ENCODE measurements around the genes RPL6, PTPN11 and TBX5.

DNA sequence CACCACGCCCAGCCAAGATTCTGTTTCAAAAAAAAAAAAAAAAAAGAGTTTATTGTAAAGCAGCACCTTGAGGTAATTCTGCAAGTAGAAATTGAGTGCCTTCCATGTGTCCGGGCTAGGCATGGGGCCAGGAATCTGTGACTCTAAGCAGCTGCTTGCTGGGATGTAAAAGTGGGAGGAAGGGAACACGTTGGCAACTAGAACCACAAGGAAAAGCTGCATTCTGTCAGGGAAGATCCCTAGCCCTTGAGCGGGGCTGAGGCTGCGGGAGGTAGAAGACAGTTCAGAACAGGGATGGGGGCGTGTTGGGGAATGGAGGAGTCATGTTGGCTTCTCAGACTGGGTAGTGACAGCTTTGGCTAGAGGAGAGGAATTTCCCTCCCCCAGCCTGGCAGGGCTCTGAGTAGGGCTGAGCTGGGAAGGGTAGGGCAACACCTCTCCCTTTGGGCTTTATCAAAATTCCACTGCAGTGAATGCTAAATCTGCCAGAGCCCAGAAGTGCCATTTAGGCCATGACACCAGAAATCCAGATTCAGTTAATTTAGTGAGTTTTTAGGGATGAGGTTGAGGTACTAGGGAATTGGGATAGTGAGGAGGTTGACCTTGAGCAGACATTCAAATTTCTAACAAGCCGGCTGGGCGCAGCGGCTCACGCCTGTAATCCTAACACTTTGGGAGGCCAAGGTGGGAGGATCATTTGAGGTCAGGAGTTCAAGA, 3.4 kb upstream of the TRAFD1 start:
- PRO-cap, result no peak
- RAMPAGE, long total RNA, 4 experiments, result no peak in any of the 4 experiments

GRCh38 chr12:112282754-112283514, 99.3 kb downstream of the HECTD4 start:
- PRO-cap, result no peak
- RAMPAGE, long total RNA, 4 experiments, result no peak in any of the 4 experiments

- PRO-cap, result unidirectional peak, minus-strand start at chr12:112409324; unidirectional peak, minus-strand start at chr12:112409602
- RAMPAGE, long total RNA, 4 experiments, result start-site peak on the minus strand in 4 of 4 experiments, at chr12:112409599-112409617 at its widest, 9,072 to 43,202 reads per replicate
These were observed at the start of gene RPL6 for GRCh38 chr12:112408742-112410026. RPL6 (minus strand) TSS chr12:112409605.

GRCh38 chr12:112418870-112419932, at the start of gene PTPN11:
PTPN11 (plus strand) TSS chr12:112418947.
- PRO-cap, result bidirectional peak, plus-strand start at chr12:112418947, minus-strand start at chr12:112418835; bidirectional peak, plus-strand start at chr12:112419517, minus-strand start at chr12:112419446
- RAMPAGE, long total RNA, 4 experiments, result start-site peak on the plus strand in 4 of 4 experiments, at chr12:112418901-112418975 at its widest, 510 to 2,542 reads per replicate

DNA sequence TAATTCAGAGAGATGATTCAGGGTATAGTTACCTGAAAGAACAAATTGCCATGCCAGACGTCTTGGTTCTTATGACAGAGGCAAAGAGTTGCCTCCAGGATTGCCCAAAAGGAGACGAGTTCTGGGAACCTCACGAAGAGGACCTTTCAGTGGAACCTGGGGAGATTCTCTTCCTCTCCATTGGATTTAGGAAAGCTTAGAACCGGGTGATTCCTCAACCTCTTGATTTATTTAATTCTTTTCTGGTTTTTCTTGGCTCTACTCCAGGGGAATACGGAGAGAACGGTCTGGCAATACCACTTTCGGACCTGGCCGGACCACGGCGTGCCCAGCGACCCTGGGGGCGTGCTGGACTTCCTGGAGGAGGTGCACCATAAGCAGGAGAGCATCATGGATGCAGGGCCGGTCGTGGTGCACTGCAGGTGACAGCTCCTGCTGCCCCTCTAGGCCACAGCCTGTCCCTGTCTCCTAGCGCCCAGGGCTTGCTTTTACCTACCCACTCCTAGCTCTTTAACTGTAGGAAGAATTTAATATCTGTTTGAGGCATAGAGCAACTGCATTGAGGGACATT, 67.5 kb downstream of the PTPN11 start:
- PRO-cap, result no peak
- RAMPAGE, long total RNA, 4 experiments, result start-site peak on the plus strand in 1 of 4 experiments, centred at position 341 of the sequence, 303 reads per replicate

DNA sequence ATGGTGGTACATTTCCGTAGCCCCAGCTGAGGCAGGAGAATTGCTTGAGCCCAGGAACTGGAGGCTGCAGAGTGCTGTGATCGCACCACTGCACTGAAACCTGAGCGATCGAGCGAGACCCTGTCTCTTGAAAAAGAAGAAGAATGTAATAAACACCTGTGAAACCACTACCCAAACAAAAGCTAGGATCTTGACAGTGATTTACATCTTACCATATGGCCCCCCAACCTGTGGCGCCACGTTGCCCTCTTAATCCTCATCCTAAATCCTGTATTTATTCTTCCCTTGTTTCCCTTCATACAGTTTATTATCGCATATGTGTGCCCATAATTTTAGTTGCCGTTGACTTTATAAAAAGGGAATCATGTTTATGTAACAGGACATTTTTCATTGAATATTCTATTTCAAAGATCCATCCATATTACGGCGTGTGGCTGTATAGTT, 5.6 kb upstream of the DTX1 start:
- PRO-cap, result no peak
- RAMPAGE, long total RNA, 4 experiments, result no peak in any of the 4 experiments

GRCh38 chr12:113089269-113089899, 32.9 kb downstream of the DTX1 start:
- PRO-cap, result no peak
- RAMPAGE, long total RNA, 4 experiments, result no peak in any of the 4 experiments

DNA sequence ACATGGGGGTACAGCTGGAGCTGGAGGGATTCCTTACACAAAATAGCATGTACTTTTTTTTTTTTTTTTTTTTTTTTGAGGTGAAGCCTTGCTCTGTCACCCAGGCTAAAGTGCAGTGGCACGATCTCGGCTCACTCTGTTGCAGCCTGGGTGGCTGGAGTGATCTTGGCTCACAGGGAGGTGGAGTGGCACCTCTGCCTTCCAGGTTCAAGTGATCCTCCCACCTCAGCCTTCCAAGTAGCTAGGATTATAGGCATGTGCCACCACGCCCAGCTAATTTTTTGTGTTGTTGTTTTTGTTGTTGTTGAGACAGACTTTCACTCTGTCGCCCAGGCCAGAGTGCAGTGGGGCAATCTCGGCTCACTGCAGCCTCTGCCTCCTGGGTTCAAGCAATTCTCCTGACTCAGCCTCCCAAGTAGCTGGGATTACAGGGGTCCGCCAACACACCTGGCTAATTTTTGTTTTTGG, 5.2 kb upstream of the RASAL1 start:
- PRO-cap, result no peak
- RAMPAGE, long total RNA, 4 experiments, result no peak in any of the 4 experiments

DNA sequence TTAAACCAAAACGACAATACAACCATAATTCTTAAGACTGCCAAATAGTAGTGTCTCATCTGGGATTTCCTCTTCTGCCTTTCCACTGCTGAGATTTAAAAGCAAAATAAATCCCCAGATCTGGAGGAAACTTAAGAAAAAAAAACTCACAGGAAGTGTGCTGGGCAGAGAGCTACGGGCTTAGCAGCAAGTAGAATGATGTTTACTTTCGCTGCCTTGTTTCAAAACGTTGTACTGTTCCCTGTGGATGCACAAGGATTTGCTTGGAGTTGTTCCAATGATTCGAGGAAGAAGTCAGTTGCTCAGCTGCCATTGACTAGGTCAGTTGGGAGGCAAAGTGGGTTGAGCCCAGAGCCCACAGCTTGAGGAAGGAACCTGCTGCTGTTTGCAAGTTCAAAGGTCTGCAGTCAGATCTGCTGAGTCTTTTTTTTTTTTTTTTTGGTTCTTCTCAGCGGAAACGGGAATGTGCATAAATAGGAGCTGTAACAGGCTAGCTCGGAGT, 1.8 kb downstream of the TPCN1 start:
- PRO-cap, result unidirectional peak, minus-strand start at position 197 of the sequence
- RAMPAGE, long total RNA, 4 experiments, result no peak in any of the 4 experiments

GRCh38 chr12:113232287-113232849, 11.1 kb downstream of the TPCN1 start:
- PRO-cap, result no peak
- RAMPAGE, long total RNA, 4 experiments, result no peak in any of the 4 experiments

DNA sequence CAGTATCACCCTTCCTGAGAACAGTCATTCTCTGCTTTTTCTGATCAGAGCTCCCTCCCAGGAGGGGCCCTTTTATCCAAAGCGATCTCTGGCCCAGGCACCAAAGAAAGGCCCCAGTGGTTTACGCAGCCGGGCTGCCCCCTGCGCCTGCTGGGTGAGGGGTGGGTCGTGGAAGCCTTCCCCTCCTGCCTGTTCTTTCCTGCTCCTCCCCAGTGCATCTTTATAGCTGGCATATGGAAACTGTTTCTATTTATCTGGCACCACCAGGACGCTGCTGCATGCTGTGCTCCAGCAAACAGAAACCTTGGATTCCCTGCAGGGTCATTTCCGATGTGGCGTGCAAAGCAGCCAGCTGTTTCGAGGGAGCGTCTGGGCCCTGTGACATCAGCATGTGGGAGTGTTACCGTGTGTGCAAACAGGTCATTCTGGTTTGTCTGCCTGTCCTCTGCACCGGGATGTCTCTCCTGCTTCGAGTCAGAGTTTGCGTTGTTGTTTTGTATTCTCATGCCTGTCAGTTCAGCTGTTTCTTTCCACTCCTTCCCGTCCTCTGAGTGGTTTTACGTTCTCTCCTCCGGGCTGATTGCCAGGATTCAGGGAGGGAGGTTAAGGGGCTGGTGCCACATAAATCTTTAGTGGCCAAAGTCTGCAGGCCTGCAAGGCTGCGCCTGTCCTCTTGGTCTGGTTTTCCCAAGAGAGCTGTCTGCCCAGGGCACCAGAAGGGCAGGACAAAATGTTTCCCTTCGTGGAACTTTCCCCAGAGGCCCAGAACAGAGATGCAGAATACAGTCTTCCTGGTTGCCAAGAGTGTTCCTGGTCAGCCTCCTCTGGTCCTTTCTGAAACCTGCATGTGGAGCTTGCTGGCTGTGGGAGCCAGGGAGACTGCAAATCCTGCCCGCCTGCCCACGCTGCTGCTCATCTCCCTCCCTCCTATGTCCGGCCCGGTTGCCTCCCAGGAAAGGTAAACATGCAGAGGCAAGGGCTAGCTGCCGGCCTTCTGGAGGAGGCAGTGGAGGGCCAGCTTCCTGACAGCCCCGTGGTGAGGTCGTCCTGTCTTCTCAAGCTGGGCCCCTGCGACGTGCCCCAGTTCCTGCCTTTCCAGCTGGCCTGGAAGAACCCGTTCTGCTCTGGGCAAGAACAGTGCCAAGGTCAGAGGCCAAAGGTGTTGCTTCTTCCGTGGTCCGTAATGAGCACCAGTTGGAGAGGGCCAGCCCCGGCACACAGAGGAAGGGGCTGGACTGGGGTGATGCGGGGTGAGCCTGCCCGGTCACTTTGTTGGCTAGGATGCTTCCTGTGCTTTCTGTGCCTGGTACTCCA, 24.8 kb downstream of the TPCN1 start:
- PRO-cap, result bidirectional peak, plus-strand start at position 428 of the sequence, minus-strand start at position 334 of the sequence; bidirectional peak, plus-strand start at position 632 of the sequence, minus-strand start at position 466 of the sequence
- RAMPAGE, long total RNA, 4 experiments, result no peak in any of the 4 experiments

DNA sequence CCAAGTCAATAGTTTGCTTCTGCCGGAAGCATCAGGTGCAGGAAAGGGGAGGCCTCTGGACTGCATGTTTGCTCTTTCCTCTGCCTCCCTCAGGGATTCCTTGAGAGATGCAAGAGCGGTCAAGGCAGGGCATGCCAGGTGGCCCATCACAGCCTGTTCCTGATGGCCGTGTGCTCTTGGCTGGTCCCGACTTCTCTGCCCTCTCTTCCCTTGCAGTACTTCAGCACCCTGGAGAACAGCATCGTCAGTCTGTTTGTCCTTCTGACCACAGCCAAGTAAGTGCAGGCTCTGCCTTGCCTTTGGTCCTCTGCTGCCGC, 51.7 kb downstream of the TPCN1 start:
- PRO-cap, result no peak
- RAMPAGE, long total RNA, 4 experiments, result no peak in any of the 4 experiments

GRCh38 chr12:113292721-113293137, 42.2 kb downstream of the SLC8B1 start:
- PRO-cap, result no peak
- RAMPAGE, long total RNA, 4 experiments, result no peak in any of the 4 experiments

DNA sequence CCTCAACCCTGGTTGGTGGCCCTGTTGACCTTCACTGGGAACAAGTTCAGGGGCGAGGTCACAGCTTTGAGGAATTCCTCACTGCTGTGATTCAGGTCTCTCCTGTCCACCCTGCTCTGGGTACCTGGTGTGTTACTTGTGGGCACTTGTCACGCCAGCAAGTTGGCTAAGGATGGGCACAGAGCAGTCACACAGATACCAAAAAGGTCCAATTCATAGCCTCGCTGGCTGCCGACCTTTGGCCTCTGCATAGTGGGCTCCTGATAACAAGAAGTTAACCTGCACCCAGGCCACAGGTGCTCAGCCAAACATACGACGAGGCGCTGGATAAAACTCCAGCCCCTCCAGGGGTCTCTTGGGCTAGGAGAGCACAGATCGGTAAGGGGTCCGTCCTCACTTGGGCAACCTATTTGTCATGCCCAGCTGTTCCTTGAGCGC, 11.1 kb downstream of the SDS start:
- PRO-cap, result no peak
- RAMPAGE, long total RNA, 4 experiments, result no peak in any of the 4 experiments

DNA sequence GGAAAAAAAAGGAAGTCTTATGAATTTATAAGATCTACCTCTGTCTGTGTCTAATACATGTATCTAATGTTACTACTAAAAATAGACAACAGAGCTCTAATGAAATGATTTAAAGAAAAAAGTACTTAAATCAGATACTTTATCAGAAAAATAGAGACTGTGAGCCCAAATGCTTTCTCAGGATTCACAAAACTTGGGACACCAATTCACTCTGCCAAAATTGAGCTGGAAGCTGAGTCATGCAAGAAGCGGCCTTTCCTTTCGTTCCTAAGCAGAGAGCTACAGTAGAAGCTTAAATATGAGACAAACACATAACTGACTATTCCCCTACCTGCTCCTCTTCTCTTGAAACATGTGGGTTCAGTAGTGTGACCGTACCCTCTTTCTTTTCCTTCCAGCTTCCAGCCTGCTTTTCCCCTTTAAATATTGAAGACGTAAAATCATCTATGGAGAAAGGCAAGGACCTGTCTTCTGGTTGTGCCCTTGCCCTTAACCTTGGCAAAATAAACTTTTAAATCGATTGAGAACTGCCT, 4.2 kb upstream of the SDS start:
- PRO-cap, result no peak
- RAMPAGE, long total RNA, 4 experiments, result no peak in any of the 4 experiments

GRCh38 chr12:113413424-113413973, 8.7 kb upstream of the SDSL start:
- PRO-cap, result no peak
- RAMPAGE, long total RNA, 4 experiments, result no peak in any of the 4 experiments

GRCh38 chr12:113936827-113937332, 29.2 kb downstream of the RBM19 start:
- PRO-cap, result no peak
- RAMPAGE, long total RNA, 4 experiments, result no peak in any of the 4 experiments

DNA sequence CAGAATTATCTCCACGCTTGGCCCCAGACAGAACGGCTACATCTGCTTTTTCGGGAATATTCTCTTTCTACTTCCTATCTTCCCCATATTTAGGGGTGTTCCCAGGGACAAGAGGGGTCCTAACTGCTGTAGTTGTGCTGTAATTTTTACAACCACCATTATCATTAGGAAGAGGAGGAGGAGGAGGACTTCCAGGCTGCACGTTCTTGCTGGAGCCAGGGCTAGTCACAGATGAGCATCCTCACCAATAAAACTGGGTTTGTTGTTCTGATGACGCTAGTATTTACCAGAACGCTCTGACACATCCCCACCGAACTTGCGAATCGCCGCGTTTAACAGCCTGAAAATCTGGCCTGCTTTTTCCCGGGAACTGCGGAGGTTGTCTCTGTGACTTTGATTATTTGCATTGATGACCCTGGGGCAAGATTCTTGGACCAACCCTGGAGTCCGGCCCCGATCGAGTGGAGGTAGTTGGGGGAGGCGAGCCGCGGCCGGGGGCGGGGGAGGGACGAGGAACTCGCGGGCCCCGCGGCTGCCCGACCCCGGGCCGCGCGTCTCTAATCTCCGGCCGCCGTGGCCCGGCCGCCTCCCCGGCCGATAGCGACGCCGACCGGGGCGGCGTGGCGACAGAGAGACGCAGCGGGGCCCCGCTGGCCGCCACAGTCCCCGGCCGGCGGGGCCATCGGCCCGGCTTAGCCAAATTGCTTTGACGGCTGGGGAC, 10.1 kb downstream of the TBX5 start:
- PRO-cap, result bidirectional peak, plus-strand start at position 279 of the sequence, minus-strand start at position 227 of the sequence
- RAMPAGE, long total RNA, 4 experiments, result no peak in any of the 4 experiments

- PRO-cap, result bidirectional peak, plus-strand start at chr12:114405656, minus-strand start at chr12:114405375; bidirectional peak, plus-strand start at chr12:114406082, minus-strand start at chr12:114405829; bidirectional peak, plus-strand start at chr12:114406137, minus-strand start at chr12:114406144; bidirectional peak, plus-strand start at chr12:114406399, minus-strand start at chr12:114406179
- RAMPAGE, long total RNA, 4 experiments, result start-site peak on the minus strand in 3 of 4 experiments, at chr12:114405790-114406127 at its widest, 11 to 21 reads per replicate
These were observed at the start of gene TBX5 for GRCh38 chr12:114405562-114406731. TBX5 (minus strand) TSS chr12:114406144.

- PRO-cap, result unidirectional peak, minus-strand start at chr12:114413770; unidirectional peak, minus-strand start at chr12:114413877
- RAMPAGE, long total RNA, 4 experiments, result no peak in any of the 4 experiments
These were observed 7.7 kb upstream of the TBX5 start for GRCh38 chr12:114413459-114414170.